SK-MEL-5 (cell line): ENCODE results near the gene MYLK3.

DNA sequence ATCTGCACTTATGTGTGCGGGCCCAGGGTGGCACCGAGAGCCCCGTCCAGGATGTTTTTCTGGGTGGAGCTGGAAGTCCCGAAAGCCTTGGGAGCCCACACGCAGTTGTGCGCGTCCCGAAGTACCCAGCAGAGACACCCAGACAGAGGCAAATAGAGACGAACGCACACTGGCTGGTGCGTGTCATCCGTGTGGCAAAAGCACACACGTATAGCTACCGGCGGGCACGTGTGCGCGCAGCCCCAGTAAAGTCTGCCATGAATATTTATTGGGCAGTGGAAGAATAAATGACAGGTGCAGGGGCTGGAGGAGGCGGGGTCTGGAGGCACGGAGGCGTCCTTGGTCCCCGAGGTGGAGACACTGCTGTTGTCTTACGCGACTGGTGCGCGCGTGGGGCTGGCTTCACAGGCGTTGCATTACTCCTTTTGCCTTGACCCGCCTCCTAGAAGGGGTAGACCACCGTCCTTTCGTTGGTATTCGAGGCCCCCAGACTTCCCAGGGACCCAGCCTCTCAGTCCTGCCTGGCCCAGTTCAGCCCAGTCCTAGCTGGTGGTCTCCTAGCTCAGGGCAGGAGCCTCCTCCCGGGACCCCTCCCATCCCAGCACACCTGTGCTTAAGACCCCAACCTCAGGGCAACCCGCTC, 1.1 kb downstream of the PYDC1 start:
RAMPAGE:
- cytosol, long total RNA, result no peak
- long total RNA, result no peak
- nucleus, long total RNA, result no peak

DNA sequence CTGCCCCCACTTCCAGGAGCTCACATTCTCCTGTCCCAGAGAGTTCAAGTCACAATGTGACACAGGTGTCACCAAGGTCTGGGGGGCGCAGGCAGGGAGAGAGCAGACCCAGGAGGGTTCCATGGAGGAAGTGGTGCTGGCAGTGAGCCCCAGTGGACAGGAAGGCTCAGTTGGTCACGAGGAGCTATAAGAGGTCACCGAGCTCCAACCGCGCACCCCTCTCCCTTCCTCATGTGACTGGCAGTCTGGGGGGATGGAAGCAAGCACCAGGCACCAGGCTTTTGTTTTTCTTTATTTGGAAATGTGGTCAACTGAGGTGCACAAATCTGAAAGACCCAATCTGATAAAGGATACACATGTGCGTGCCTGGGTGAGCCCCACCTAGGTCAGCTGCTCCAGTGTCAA, 2.5 kb downstream of the ITGAD start:
RAMPAGE:
- cytosol, long total RNA, result no peak
- long total RNA, result no peak
- nucleus, long total RNA, result no peak

DNA sequence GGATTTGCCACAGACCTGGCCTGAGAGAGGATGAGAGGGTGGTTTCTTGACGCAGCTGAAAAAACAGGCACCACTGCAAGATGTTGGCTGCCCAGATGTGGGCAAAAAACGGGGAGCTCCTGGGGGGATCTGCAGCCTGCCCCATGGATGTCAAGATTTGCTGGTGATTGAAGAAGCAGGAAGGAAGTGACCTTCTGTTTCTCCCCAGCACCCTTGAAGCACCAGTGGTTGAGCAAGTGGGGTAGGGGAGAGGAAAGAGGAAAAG, 6.9 kb downstream of the ITGAD start:
RAMPAGE:
- cytosol, long total RNA, result no peak
- long total RNA, result no peak
- nucleus, long total RNA, result no peak

DNA sequence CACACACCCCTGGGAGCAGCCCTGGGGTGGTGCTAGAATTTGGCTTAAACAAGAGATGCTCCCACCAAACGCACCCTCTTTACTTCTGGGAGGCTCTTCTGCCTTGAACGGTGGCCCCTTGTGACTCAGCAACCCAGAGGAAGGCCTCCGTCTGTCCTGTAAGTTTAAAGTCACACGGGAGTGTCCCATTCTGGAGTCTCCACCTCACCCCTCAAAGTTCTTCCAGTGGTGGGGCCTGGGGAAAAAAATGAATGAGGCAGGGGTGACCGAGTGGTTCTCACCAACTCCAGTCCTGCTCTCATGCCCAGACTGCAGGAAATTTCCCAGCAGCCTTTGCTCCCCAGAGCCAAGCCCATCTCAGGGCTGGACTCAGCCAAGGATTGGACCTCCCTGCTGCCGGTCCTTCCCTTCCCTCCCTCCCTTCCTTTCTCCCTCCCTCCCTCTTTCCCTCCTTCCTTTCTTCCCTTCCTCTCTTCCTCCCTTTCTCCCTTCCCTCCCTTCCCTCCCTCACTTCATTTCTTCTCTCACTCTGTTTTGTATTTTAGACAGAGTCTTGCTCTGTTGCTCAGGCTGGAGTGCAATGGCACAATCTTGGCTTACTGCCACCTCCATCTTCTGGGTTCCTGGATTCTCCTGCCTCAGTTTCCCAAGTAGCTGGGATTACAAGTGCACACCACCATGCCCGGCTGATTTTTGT, 11.4 kb downstream of the ITGAD start:
RAMPAGE:
- cytosol, long total RNA, result no peak
- long total RNA, result no peak
- nucleus, long total RNA, result no peak

DNA sequence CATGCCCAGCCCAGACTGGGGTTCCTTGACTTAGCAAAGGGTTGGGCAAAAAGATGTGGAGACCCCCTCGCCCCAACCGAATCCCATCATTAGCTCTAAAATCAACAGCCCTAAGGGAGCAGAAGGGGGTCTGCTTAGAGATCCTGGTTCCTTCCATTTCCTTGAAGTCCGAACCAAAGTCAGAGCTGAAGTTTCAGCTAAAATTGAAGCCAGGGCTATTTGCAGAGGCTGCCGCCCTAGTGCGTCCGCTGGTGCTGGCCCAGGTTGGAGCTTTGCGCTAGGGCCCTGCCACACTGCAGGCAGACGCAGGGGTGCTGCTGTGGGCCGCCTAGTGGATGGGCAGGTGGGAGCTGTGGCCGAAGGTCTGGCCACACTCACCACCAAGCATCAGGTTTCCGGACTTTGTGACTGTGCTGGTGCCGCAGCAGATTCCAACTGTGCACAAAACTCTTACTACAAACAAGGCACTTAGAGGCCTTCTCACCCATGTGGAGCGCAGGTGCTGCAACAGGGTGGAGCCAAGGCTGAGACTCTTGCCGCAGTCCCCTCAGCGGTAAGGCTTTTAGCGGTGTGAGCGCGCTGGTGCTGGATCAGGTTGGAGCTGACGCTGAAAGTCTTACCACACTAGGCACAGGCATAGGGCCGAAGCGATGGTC, 1.4 kb upstream of the ARMC5 start:
RAMPAGE:
- cytosol, long total RNA, result no peak
- long total RNA, result no peak
- nucleus, long total RNA, result no peak

RAMPAGE:
- cytosol, long total RNA, result no peak
- long total RNA, result no peak
- nucleus, long total RNA, result no peak
Observed at GRCh38 chr16:31488568-31488900, 5.6 kb downstream of the SLC5A2 start.

DNA sequence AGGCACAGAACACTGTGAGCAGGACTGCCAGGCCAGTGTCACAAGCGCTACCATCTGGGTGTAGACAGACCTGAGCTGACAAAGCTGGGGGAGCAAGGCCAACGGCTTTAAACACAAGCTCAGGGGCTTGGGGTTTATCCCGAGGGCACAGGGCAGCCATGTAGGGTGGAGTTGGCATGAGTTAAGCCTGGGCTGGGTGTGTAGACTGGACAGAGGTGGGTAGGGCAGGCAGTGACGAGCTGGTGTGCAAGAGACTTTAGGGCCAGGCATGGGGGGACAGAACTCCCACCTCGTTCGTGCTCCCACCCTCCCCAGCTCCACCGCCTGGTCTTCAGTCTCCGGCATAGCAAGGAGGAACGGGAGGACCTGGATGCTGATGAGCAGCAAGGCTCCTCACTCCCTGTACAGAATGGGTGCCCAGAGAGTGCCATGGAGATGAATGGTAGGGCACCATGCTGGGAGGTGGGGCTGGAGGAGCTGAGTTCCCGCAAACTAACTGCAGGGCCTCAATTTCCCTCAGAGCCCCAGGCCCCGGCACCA, 6.9 kb downstream of the SLC5A2 start:
RAMPAGE:
- cytosol, long total RNA, result no peak
- long total RNA, result no peak
- nucleus, long total RNA, result no peak

DNA sequence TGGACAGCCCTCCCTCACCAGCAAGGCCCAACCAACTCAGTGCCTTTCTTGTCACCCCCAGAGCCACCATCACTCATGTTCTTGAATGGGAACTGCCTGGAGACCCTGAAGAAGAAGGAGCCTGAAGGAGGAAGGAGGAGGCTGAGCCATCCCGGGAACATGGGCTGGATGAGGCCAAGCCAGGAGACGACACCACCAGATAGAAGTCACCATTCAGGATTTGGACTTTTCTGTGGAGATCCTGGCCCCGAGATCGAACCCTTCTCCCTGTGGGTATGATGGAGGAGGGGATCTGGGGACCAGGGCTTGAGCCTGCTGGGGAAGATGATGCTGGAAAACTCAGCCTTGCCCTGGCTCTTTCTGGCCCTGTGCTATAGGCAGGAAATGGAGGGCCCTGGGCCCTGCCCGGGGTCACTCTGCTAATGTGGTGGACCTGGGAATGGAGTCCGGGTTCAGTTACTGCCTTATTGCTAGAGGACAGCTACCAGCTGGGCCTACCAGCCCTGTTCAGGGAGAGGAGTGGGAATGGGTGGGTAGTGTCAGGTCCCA, 9.9 kb upstream of the KRBOX5 start:
RAMPAGE:
- cytosol, long total RNA, result no peak
- long total RNA, result no peak
- nucleus, long total RNA, result no peak

GRCh38 chr16:35552694-35553470, 2093.5 kb downstream of the TP53TG3F start:
RAMPAGE:
- cytosol, long total RNA, result no peak
- long total RNA, result no peak
- nucleus, long total RNA, result no peak

DNA sequence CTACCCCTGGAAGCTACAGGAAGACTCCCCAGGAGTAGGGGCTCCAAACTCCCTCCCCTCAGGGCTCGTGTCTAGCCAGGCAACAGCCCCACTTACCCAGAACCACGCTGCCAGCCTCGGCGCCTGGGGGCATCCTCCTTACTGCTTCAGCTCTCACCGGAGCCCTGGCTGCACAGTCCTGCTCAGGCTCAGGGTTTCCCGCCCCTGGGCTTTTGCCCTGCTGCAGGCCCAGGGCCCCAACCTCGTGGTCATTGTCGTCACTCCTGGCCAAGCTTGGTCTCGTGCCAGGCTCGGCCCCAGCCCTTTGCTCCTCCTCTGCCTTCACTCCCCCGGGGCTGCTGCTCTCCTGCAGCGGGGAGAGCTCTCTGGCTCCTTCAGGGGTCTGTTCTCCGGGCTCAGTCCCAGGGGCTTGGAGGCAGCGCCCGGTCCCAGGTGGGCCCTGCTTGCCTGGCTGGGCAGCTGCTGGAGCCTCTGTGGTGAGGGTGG, 16.0 kb downstream of the MYLK3 start:
RAMPAGE:
- cytosol, long total RNA, result no peak
- long total RNA, result no peak
- nucleus, long total RNA, result no peak

DNA sequence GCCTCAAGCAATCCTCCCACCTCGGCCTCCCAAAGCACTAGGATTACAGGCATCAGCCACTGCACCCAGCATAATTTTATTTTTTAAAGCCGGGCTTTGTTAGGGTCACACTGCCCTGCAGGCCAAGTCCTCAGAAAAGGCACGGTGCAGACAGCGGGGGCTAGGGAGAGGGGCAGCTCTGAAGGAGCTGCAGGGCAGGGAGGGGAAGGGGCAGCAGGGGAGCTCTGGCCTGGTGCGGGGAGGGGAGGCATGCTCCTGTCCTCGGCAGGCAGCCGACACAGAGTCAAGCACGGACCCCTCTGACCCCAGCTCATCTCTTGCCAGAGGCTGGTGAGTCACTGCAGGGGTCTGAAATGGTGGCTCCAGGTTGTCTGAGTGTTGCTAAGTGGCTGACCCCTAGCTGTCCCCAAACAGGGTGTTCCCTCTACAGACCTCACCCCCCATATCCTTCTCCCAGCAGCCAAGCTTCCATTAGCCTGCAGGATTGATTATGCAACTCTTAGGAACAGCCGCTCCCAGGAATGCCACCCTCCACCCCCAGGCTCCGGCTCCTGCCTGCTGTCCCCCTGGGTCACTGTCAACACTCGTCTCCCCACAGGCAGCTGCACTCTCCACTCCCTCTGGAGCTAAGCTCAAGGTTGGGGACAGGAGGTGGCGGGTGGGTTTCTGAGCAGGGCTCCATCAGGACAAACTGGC, 1.3 kb downstream of the MYLK3 start:
RAMPAGE:
- cytosol, long total RNA, result no peak
- long total RNA, result no peak
- nucleus, long total RNA, result no peak

DNA sequence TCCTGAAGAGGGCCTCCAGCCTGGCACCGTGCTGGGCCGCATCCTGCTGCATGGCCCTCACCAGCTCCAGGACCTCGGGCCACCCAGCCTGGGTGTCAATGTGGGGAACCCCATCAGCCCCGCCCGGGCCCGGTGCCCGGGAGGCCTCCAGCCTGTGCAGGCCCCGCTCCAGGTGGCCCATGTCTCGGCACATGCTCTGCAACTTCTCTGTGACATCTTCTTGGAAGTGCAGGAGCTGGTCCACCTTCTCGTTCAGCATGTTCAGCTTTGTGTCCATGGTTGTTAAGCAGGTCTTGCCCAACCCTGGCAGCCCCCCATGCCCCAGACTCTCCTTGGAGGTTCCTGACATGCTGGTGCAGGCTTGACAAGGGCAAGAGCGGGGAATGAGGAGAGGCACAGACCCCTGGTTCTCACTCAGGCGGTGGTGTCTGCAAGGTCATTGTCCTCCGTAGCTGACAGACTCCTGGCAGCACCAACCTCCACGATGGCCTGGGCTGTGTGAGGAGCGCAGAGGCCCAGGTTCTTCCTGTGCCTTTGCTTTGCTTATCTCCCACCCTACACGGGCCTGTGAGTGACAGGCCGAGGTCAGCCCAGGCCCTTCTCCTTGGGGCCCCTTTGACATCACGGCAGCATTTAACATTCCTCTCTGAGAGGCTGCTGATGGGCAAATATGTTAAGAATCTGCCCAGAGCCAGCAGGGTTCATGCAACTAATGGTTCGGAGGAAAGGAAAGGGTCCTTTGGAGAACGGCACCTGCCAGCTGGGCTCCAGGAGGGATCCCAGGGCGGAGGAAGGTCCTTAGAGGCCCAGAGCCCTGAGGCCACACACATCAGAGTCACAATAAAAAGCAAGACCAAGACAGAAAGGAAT, at the start of gene MYLK3:
Gene MYLK3, minus strand, starts transcription at position 500 of the 870 bp plus-strand sequence.
RAMPAGE:
- cytosol, long total RNA, result no peak
- long total RNA, result no peak
- nucleus, long total RNA, result no peak

RAMPAGE:
- cytosol, long total RNA, result no peak
- long total RNA, result no peak
- nucleus, long total RNA, result no peak
Observed at GRCh38 chr16:46929853-46930455, 43.5 kb downstream of the DNAJA2 start.

DNA sequence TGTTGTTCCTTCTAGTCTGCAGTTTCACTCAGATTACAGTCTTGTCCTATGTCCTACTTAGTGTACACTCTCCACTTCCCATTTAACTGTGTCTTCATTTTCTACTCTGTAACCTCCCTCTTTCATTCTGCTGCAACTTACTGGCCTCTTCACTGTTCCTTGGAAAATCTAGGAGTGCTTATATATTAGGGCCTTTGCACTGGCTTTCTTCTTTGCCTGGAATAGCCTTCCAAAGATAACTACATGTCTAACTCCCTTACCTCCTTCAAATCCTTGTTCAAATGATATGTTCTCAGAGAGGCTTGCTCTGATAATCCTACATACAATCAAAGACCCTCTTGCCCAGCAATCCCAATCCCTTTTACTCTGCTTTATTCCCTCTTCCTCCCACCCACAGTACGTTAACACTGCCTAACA, 29.1 kb upstream of the NETO2 start:
RAMPAGE:
- cytosol, long total RNA, result no peak
- long total RNA, result no peak
- nucleus, long total RNA, result no peak

GRCh38 chr16:47592836-47593172, 131.7 kb downstream of the PHKB start:
RAMPAGE:
- cytosol, long total RNA, result no peak
- long total RNA, result no peak
- nucleus, long total RNA, result no peak

DNA sequence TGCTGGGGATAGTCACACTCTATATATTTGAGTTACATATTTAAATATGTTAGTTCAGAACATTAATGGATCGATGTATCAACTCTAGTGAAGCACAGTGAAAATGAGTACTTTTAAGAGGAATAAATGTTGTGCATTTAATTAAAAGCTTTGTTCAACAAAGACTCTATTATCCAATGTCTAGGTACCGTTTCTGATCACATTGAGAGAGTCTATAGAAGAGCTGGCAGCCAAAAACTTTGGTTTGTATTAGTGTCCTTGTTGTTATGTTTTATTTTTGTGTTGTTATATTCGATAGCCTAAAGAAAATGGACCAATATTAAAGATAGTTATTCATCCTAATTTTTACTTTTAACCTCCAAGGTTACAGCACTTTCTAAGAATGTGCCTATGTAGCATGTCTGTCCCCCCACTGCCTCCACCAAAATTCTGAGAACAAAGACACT, 202.4 kb downstream of the PHKB start:
RAMPAGE:
- cytosol, long total RNA, result no peak
- long total RNA, result no peak
- nucleus, long total RNA, result no peak

GRCh38 chr16:48165318-48165721, 9.5 kb upstream of the ABCC12 start:
RAMPAGE:
- cytosol, long total RNA, result no peak
- long total RNA, result no peak
- nucleus, long total RNA, result no peak

RAMPAGE:
- cytosol, long total RNA, result no peak
- long total RNA, result no peak
- nucleus, long total RNA, result no peak
Observed at GRCh38 chr16:48383451-48384008, 1.7 kb downstream of the SIAH1 start.

DNA sequence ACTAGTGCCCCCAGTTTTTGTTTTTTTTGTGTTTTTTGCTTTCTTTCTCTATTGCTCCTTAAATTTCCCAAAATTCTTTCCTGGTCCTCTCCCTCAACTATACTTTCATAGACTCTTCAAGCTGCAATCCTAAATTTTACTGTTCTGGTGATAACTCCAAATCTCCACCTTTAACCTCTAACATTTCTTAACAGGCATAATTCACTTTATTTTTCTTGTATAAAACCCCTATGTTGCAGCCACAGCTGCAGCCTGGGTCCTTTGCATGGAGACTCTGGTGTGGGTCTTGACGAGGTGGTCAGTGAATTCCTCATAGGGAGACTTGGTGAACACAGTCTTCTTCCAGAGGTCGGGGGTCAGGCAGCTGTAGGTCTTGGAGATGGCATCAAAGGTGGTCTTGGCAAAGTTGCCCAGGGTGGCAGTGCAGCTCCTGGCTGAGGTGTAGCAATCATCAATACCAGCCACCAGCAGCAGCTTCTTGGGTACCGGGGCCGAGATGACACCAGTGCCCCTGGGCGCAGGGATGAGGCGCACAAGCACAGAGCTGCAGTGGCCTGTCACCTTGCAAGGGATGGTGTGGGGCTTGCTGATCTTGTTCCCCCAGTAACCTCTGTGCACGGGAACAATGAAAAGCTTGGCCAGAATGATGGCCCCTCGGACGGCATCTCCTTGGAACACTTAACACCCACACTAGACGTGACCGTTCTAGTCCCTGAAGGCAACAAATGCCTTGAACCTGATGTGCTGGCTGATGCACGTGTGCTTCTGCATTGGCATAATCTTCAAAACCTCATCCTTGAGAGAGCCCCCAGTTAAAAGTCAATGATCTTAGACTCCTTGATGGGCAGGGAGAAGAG, 32.5 kb downstream of the N4BP1 start:
RAMPAGE:
- cytosol, long total RNA, result no peak
- long total RNA, result no peak
- nucleus, long total RNA, result no peak

RAMPAGE:
- cytosol, long total RNA, result no peak
- long total RNA, result no peak
- nucleus, long total RNA, result no peak
Observed at GRCh38 chr16:49278810-49279617, 2.6 kb downstream of the CBLN1 start.